ENCODE data around the genes PFN1, SLC52A1 and SCIMP.

GRCh38 chr17:4588380-4588943 is 4.1 kb downstream of the SMTNL2 start:
- PRO-cap: bidirectional peak, plus-strand start at chr17:4588783, minus-strand start at chr17:4588488
- RAMPAGE, long total RNA, 4 experiments: no peak in any of the 4 experiments

GRCh38 chr17:4625008-4625745 is 16.3 kb downstream of the ALOX15 start:
- PRO-cap: no peak
- RAMPAGE, long total RNA, 4 experiments: no peak in any of the 4 experiments

GRCh38 chr17:4715028-4715664 is 4.7 kb downstream of the ARRB2 start:
- PRO-cap: no peak
- RAMPAGE, long total RNA, 4 experiments: no peak in any of the 4 experiments

DNA sequence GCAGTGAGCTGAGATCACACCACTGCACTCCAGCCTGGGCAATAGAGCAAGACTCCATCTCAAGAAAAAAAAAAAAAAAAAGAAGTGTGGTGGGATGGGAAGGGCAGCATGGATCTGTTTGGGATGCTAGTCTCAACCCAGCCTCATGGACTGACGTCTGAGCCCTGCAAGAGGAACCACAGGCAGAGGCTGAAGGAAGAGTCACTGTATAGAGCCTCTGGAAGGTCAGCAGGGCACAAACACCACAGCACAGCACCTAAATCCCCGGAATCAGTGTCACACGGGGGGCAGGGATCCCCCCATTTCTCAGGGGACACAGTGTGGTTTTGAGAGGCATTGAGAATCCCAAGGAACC is 10.9 kb upstream of the CXCL16 start:
- PRO-cap: no peak
- RAMPAGE, long total RNA, 4 experiments: no peak in any of the 4 experiments

DNA sequence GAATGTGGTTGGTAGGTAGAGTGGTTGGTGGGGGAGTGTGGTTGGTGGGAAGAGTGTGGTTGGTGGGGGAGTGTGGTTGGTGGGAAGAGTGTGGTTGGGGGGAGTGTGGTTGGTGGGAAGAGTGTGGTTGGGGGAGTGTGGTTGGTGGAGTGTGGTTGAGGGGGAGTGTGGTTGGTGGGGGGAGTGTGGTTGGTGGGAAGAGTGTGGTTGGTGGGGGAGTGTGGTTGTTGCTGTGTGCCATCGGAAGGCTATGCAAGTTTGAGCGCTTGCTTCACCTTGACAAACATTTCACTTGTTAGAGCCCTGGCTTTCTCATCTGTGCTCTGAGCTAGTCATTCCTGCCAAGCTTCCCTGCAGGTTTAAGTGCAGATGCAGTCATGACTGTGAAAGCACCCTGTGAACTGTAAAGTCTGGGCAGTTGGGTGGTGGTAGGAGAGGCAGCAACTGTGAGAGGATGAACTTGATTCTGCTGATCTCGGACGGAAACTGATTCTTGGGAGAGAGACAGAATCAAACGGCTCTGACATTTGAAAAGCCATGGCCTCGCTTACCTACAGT is 20.2 kb downstream of the MINK1 start:
- PRO-cap: no peak
- RAMPAGE, long total RNA, 4 experiments: no peak in any of the 4 experiments

GRCh38 chr17:4900144-4900557 is 815 bp downstream of the C17orf107 start:
- PRO-cap: no peak
- RAMPAGE, long total RNA, 4 experiments: no peak in any of the 4 experiments

DNA sequence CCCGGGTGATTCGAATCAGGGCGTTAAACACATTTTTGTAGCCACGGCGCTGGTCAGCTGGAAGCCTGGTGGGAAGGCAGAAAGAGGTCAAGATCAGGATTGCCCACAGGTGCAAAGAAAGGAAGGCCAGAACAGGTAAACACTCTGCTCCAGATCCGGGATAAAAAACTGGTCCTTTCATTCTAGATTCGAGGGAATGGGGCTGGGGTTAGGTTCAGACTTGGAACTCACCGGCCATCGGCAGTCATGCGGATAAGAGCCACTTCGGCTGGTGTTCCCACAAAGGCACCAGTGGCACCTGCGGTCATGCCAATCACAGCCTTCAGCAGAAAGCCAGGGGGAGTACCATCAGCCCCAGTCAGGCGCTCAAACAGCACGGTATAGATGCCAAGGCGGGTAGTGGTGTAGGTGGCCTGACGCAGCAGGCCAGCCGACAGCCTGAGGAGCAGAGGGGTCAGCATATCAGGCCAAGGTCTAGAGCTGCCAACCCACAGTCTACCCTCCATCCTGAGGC is 1.3 kb downstream of the SLC25A11 start:
- PRO-cap: no peak
- RAMPAGE, long total RNA, 4 experiments: no peak in any of the 4 experiments

GRCh38 chr17:4939217-4939766 is 554 bp downstream of the SLC25A11 start:
- PRO-cap: no peak
- RAMPAGE, long total RNA, 4 experiments: no peak in any of the 4 experiments

GRCh38 chr17:4948173-4948624 is at the start of gene PFN1:
PFN1 (minus strand) TSS chr17:4948530.
- PRO-cap: bidirectional peak, plus-strand start at chr17:4948712, minus-strand start at chr17:4948530
- RAMPAGE, long total RNA, 4 experiments: start-site peak on the minus strand in 3 of 4 experiments, at chr17:4948331-4948570 at its widest, 631 to 4,405 reads per replicate

- PRO-cap: no peak
- RAMPAGE, long total RNA, 4 experiments: no peak in any of the 4 experiments
These were observed 7.5 kb upstream of the SPAG7 start for GRCh38 chr17:4975109-4975551.

DNA sequence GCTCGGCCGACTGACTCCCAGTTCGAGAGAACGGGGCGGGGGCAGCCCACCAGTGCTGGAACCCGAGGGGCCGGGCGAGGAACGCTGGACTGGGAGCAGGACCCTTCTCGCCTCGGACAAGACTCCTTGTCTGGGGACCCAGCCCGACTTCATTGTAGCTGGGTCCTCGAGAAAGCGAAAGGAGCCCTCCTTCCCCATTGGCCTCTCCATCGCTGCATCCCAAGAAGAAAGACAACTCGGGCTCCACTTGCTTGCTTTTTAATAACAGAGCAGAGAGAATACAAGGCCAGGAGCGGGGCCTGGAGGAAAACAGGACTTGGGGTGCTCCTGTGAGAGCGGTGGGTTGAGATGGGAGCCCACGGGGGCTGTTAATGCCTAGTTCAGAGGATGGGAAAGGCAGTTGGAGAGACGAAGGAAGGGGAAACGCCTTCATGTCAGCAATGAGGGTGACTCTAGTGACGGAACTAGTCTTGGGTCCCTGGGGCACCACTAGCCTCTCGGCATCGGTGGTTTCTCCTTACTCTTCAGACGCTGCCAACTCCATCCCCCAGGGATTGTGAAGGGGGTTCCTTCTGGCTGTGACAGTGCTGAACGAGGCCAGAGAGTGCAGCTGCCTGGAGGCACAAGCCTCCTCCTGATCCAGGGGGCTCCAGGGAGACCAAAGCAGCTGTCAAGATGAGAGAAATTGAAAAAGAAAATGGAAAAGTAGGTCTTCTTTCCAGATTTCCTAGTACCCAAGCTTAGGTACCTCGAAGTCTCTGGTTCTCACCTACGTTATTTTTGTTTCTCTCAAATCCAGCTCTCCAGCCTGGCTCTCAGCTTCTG is 625 bp upstream of the CAMTA2 start:
- PRO-cap: no peak
- RAMPAGE, long total RNA, 4 experiments: no peak in any of the 4 experiments

GRCh38 chr17:5002018-5003064 is 4.6 kb downstream of the KIF1C start:
- PRO-cap: no peak
- RAMPAGE, long total RNA, 4 experiments: no peak in any of the 4 experiments

GRCh38 chr17:5035088-5035601 is at the start of gene SLC52A1:
SLC52A1 (minus strand) TSS chr17:5035426.
- PRO-cap: no peak
- RAMPAGE, long total RNA, 4 experiments: no peak in any of the 4 experiments

GRCh38 chr17:5096400-5096816 is 15.3 kb downstream of the ZNF232 start:
- PRO-cap: no peak
- RAMPAGE, long total RNA, 4 experiments: no peak in any of the 4 experiments

GRCh38 chr17:5227461-5227829 is 7.2 kb downstream of the SCIMP start:
- PRO-cap: no peak
- RAMPAGE, long total RNA, 4 experiments: no peak in any of the 4 experiments

DNA sequence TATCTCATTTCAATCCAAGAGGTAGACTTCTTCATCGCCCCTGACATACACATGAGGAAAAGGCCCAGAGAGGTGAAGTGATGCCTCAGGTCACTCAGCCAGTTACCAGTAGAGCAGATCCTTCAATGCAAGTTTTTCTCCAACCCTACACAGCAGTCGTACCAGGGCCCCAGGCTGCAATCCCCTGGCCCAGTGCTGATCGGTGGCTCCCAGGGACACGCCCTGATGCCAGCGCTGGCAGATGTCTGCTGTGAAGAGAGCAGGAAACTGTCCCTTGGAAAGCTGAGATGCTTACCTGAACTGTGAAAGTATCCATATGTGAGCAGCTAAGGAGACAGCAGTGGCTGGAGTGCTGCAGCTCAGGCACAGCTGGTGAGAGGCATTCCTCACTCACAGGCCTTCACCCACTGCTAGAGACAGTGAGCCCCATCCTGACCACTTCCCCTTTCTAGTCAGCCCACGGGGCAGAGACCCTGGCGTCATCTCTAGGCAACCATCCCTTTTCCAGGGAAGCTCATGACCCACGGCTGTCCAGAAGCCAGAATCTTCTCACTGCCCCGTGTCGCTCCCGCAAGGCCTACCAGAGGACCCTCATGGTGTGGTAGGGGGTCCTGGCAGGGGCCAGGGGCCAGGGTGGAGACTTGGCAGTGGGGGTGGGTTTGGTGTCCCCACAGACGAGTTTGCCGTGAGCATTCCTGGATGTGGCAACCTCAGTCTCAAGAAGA is at the start of gene SCIMP:
Gene SCIMP (minus strand): TSS at position 421 of the 725 bp plus-strand sequence.
- PRO-cap: no peak
- RAMPAGE, long total RNA, 4 experiments: start-site peak on the minus strand in 4 of 4 experiments, centred at positions 382 to 402 of the sequence, 5 to 27 reads per replicate

DNA sequence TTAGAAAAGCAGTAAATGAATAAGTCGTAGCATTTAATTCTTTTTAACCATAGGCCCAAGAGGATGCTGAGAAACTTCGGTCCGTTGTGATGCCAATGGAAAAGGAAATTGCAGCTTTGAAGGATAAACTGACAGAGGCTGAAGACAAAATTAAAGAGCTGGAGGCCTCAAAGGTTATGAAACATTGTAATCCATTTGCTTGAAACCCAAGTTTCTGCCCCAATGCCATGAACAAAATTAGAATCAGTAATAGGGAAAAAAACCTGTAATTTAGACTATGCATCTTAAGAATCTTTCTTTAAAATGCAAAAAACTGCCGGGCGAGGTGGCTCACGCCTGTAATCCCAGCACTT is 55.9 kb downstream of the RABEP1 start:
- PRO-cap: no peak
- RAMPAGE, long total RNA, 4 experiments: no peak in any of the 4 experiments

GRCh38 chr17:5555063-5555632 is 29.2 kb downstream of the NLRP1 start:
- PRO-cap: no peak
- RAMPAGE, long total RNA, 4 experiments: no peak in any of the 4 experiments

GRCh38 chr17:6068753-6069412 is 1.3 kb upstream of the WSCD1 start:
- PRO-cap: no peak
- RAMPAGE, long total RNA, 4 experiments: no peak in any of the 4 experiments

GRCh38 chr17:6069864-6070288 is 303 bp upstream of the WSCD1 start:
- PRO-cap: no peak
- RAMPAGE, long total RNA, 4 experiments: no peak in any of the 4 experiments